Peritoneum (tissue), 1 donor: ENCODE measurements around the genes PRR20A and PRR20C.

DNA sequence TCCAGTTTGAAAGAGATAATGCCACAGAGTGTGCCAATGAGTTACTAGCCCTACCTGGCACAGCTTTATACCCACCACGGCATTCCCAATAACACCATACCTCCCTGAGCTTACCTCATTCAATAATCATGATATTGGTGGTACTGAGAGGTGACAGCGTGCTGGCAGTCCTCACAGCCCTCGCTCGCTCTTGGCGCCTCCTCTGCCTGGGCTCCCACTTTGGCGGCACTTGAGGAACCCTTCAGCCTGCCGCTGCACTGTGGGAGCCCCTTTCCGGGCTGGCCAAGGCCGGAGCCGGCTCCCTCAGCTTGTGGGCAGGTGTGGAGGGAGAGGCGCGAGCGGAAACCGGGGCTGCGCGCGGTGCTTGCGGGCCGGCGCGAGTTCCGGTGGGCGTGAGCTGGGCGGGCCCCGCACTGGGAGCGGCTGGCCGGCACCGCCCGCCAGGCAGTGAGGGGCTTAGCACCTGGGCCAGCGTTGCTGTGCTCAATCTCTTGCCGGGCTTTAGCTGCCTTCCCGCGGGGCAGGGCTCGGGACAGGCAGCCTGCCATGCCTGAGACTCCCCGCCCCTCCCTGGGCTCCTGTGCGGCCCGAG, 405.3 kb upstream of the PRR20A start:
- PRO-cap: no peak

- PRO-cap: no peak
Observed at GRCh38 chr13:56901506-56901967, 239.2 kb upstream of the PRR20A start.

GRCh38 chr13:57140634-57141135, at the start of gene PRR20A:
TSS of gene PRR20A (plus strand) at chr13:57140918.
- PRO-cap: no peak

- PRO-cap: no peak
Observed at GRCh38 chr13:57153780-57154294, at the start of gene PRR20C. TSS of gene PRR20C (plus strand) at chr13:57154061.

GRCh38 chr13:57633233-57633881, 1.8 kb downstream of the PCDH17 start:
- PRO-cap: no peak

DNA sequence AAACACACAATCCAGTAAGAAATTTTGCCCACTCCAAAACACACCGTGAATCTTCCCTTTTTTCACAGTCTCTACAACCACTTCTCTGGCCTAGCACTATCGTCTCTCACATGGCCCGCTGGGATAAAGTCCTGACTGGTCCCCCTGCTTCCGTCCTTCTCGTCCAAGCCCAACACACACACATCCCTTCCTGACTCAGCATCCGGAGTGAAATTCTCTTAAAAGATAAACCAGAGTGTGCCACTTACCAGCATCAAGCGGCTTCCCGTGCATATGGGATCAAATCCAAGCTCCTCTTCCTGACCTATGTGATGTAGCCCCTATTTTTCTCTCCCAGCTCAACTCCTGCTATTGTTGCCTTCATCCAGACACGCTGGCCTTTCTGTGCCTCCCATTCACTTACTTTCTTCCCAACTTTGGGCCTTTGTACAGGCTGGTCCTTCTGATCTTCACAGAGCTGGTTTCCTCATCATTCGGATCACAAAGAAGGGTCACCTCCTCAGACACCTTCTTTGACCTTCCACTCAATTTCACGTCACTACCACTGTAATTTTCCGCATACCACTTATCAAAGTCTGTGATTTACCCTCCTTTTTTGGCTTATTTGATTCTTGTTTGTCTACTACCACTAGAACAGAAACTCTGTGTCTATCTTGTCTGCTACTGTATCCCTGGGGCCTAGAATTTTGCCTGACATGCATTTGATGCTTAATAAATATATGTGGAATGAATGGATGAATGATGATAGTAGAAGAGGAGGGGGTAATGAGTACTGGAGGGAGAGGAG, 530.3 kb downstream of the DIAPH3 start:
- PRO-cap: no peak

- PRO-cap: no peak
Observed at GRCh38 chr13:60261444-60262032, 97.8 kb upstream of the DIAPH3 start.

GRCh38 chr13:61339089-61339374, 76.6 kb downstream of the PCDH20 start:
- PRO-cap: no peak

GRCh38 chr13:61339375-61339794, 76.3 kb downstream of the PCDH20 start:
- PRO-cap: no peak

DNA sequence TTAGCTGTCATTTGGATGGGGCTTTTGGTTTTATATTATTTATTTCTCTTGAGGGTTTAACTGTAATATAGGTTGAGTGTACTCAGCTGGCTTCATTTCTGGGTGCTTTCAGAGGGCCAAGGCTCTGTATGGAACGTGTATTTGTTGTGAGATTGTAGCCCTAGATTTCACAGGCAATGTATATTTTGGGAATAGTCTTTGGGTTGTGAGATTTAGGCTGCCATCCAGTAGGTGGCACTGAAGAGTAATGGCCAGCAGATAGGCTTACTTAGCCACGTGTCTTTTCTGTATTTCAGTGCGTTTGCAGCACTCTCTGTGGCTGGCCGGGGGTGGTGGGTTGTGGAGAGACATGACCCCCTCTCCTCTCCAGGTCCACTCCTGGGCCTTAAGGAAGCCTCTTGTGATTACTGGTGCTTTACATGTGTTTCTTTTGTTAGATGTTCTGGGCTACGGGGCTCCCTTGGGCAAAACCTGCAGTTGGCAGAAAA, 1096.5 kb upstream of the PCDH20 start:
- PRO-cap: no peak

DNA sequence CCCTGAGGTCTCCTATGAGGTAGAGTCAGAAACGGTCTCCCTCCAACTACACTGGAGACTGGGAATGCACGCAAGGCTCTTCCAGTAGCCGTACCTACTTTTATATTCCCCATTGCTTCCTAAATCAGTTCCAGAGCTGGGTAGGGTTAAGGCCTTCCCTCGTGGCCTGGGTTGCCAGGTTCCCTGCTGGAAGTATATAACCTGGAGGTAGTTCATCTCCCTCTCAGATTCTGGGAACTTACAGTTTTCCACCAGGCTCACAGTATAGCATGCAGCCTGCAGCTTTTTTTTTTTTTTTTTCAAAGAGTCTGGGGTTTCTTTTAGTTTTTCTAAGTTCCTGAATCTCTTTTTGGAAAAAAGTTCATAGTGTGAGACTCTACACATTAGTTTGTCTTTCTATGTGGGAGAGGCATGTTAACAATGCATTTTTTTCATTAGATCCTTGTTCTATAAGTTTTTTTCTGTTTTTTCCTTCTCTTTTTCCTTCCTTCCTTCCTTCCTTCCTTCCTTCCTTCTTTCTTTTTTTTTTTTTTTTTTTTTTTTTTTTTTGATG, 16.1 kb upstream of the ENSG00000285566 start:
- PRO-cap: no peak

DNA sequence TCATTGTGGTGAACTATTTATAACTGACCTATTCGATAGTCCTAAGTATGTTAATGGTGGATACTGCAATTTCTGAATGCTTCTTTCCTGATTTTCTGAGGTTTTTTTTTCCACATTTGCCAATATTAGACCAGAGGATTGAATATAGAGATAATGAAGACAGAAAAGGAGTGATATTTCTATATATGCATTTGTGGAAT, 1416.4 kb downstream of the PCDH9 start:
- PRO-cap: no peak

- PRO-cap: no peak
Observed at GRCh38 chr13:66624387-66624586, 605.8 kb downstream of the PCDH9 start.

- PRO-cap: no peak
Observed at GRCh38 chr13:67686209-67686408, 456.0 kb upstream of the PCDH9 start.

DNA sequence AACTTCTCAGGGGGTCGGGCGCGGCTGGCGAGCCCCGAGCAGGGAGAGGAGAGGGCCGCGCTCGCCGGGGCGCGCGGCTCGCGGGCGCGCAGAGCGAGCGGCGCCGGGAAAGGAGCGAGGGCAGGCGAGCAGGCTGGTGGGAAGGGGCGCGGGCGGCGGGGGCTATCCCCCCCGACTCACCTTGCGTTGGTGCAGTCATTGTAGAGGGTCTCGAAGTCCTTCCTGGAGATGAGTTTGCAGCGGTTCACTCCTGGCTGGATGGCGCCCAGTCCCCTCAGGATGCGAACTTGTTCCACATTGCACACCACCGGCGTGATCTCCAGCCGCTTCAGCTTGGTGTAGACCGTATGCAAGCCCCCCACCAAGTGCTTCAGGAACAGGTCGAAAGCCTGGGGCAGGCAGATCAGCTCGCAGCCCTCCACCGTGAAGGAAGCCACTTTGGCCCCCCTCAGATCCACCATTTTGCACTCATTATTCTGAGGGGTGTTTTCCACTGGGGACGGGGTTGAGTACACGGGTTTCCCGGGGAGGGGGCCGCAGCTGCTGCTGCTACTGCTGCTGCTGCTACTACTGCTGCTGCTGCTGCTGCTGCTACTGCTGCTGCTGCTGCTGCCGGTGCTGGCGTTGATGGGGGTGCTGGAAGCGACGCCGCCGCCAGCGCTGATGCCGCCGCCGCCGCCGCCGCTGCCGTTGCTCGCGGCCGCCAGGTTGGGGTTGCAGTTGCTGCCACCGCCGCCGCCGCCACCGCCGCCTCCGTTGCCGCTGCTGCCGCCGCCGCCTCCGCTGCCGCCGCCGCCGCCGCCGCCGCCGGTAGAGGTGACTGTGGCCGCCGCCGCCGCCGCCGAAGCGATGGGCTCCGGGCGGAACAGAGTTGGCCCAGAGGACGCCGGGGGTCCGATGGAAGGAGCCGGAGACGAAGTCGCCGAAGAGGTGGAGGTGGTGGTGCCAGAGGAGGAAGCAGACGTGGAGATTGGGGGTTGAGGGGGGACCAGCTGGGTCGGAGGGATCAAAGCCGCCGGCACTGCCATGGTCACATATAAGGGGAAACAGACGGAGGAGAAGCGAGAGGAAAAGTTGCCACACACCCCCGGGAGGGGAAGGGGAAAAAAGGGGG, 905 bp downstream of the DACH1 start:
- PRO-cap: no peak

- PRO-cap: no peak
Observed at GRCh38 chr13:72741286-72741711, 13.6 kb downstream of the BORA start.

- PRO-cap: no peak
Observed at GRCh38 chr13:72777824-72778604, 3.7 kb downstream of the DIS3 start.

- PRO-cap: no peak
Observed at GRCh38 chr13:73063367-73063571, 4.5 kb downstream of the KLF5 start.

DNA sequence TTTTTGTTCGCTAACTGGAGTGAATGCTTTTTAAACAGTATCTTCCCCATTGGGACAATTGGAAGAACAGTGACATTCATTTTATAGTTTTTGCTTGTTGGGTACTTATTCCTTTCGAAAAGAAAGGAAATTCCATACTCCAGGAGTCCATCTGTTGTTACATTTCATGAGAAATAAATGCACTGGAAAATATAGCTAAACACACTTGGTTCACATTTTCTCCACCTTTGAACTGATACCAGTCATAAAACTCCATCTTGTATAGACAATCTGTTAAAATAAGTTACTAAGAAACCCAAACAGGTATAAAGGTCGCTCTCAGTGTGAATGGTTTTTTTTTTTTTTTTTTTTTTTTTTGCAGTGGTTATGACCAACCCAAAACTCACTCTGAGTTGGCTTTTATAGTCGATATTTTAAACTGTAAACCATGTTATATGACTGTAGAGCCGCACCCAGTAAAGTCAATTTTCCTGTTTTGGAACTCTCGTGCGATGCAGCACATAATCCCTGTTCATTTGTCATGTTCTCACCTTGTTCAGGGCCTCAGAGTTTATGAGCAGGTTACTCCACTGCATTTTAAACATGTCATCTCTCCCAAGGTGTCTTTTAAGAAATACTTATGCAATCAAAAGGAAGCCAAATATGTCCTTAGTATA, 112.3 kb downstream of the KLF5 start:
- PRO-cap: no peak

- PRO-cap: no peak
Observed at GRCh38 chr13:73189339-73189721, 130.5 kb downstream of the KLF5 start.